Placental pericyte (primary cell): ENCODE data around the genes ADAMTSL4 and TNFAIP8L2.

- CAGE, long polyA plus RNA = no peak
These were observed 40.2 kb upstream of the PLEKHO1 start for GRCh38 chr1:150109508-150109974.

DNA sequence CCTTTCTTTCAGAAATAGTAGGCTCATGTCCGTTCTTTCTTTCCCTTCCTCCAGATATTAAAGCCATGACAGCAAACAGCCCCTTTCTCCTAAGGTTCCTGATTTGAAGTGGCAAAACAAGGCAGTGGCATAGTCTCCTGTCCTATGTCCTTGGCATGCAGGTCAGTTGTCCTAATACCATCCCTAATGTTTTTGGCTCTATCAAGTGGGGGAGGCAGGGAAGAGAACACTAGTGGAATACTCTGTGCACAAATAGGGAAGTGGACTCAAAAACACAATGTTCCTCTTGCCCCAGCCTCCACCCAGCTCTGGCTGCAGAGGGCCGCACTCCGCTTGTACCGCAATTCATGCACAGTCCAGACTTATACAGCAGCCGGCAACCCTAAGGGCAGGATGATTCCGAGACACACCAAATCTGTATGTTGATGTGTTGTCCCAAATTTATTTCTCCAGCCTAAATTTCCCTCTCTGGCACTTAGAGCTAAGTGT lies 14.5 kb downstream of the PLEKHO1 start:
- CAGE, long polyA plus RNA = no peak

DNA sequence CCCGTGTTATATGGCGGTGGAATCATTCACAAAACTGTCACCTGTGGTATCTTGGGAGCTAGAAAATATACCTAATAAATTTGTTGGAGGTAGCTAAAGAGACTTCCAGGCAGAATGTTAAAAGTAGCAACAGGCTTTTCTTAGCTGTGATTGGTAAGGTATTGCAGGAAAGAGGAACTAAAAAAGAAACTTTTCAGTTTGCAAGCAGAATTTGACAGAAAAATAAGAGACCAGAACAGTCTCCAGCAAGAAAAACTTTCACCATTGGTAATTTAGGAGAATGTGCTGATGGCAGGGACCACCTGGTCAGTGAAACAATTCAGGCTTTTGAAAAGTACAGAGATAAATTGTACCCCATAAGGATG lies 15.6 kb downstream of the PLEKHO1 start:
- CAGE, long polyA plus RNA = no peak

GRCh38 chr1:150228847-150229279 lies 7.0 kb downstream of the ANP32E start:
- CAGE, long polyA plus RNA = no peak

DNA sequence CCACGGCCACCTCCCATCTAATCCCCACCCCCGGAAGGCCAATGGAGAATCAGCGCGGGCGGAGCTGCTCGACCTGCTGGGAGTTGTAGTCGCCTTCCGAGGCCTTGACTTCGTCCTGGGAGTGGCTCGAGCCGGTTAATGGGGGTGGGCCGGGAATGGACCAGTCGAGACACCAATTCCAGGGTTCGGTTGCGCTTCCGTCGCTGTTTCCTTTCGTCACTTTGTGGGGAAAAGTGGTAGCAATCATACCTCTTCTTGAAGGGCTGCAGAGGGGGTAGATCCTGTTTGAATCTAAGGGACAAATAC lies 176 bp upstream of the APH1A start:
- CAGE, long polyA plus RNA = no peak

- CAGE, long polyA plus RNA = no peak
These were observed 17.2 kb upstream of the RPRD2 start for GRCh38 chr1:150346455-150347408.

DNA sequence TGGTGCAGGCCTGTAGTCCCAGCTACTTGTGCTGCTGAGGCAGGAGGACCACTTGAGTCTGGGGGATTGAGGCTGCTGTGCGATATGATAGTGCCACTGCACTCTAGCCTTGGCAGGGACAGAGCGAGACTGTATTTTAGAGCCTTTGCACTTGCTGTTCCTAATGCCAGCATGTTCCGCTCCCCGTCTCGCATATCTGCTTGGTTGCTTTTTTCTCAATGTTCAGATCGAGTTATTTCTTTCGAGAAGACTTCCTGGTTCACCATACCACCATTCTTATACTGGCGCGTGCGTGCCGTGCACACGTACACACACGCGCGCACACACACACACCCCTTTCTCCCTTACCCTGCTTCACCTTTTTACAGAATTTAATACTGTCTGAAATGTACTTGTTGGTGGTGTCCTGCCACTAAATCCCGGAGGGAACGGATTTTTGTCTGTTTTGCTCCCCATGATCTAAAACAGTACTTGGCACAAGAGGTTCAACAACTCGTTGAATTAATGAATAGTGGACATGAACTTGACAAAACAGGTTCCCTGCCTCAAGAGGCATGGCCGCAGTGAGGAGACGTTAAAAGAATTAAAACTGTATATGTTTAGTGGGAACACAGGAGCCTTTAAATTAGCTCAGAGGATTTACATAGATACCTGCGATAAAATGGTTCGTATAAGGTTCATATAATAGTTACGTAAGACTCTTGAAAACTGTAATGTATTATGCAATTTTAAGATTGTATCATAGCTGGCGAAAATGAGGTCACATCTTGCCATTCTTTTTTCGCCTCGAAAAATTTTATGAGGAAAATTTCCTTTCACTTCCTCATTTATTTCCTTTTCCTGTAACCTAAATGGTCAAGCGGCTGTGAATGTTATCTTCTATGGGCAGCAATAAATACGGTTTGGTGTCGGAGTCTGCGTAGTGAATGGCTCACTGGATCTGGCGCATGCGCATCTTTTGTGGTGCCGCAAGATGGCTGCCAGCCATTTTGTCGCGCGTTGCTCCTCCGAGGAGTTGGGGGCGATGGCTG lies 897 bp upstream of the RPRD2 start:
- CAGE, long polyA plus RNA = no peak

GRCh38 chr1:150383892-150384522 lies 20.1 kb downstream of the RPRD2 start:
- CAGE, long polyA plus RNA = no peak

DNA sequence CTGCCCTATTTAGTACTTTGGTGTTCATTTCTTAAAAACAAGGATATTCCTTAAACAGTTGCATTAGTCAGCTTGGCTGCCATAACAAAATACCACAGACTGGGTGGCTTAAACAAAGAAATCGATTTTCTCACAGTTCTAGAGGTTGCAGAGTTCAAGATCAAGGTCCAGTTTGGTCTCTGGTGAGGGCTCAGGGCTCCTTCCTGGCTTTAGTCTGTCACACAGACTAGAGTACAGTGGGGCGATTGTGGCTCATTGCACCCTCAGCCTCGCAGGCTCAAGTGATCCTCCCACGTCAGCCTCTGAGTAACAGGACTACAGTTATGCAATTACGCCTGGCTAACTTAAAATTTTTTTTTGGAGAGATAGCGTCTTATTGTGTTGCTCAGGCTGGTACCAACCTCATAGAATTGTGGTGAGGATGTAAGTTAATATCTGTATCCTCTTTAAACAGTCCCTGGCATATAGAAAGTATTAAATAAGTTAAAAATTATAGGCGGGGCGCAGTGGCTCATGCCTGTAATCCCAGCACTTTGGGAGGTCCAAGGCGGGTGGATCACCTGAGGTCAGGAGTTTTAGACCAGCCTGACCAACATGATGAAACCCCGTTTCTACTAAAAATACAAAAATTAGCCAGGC lies 46.9 kb downstream of the RPRD2 start:
- CAGE, long polyA plus RNA = no peak

- CAGE, long polyA plus RNA = no peak
These were observed 29.9 kb upstream of the TARS2 start for GRCh38 chr1:150457314-150457640.

DNA sequence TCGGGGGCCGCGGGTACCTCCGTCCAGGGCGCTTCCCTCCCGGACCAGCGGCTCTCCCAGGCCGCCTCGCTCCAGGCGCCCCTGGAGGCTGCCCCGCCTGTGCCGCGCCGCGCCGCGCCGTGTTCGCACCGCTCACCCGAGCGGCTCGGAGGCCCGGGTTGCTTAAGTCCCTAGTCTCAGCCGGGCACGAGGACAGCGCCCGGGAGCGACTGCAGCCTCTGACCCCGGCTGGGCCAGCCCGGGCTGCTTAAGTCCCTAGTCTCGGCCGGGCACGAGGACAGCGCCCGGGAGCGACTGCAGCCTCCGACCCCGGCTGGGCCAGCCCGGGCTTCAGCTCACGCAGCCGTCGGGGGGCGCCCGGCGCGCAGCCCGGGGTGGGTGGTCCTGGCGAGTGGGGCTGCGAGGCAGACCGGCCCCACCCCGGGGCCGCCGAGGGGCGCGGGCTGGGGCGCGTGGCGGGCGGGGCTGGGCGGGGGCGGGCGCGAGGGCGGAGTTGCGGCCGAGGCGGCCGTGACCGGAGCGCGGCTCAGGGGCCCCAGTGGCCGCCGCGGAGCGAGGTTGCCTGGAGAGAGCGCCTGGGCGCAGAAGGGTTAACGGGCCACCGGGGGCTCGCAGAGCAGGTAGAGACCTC lies at the start of gene ADAMTSL4:
Gene ADAMTSL4, plus strand, starts transcription at position 529 of the 631 bp plus-strand sequence.
- CAGE, long polyA plus RNA = no peak

- CAGE, long polyA plus RNA = no peak
These were observed 12.0 kb downstream of the ADAMTSL4 start for GRCh38 chr1:150560936-150561809.

DNA sequence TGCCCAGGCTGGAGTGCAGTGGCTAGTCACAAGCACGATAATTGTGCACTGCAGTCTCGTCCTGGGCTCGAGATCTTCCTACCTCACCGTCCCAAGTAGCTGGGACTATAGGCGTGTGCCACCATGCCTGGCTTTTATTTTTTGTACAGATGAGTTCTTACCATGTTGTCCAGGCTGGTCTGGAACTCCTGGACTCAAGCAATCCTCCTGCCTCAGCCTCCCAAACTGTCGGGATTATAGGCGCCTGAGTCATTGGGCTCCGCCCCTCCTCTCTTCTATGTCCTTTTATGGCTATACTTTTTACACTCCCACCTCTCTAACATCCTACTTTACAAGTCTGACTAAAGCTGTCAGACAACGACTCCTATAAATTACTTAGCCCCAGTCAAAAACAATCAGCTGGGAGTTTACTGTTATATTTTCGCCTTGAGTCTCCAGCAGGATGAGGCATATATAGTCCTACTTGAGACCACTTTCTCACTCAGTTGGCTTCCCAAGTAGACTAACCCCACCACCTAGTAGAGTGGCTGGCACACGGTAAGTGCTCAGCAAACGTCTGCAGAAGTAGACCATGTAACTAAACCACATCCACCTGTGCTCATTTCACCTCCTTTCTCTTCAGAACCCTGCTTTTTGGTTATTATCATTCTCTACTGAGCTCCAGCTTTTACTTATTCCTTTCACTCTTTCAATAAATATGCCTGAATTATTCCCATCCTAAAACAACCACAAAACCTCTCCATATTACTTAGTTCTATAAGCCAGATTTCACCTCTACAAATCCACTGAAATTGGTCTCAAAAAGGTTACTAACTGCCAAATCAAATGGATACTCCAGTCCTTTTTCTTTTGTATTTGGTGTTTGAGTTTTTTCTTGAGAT lies 13.7 kb downstream of the ENSA start:
- CAGE, long polyA plus RNA = no peak

DNA sequence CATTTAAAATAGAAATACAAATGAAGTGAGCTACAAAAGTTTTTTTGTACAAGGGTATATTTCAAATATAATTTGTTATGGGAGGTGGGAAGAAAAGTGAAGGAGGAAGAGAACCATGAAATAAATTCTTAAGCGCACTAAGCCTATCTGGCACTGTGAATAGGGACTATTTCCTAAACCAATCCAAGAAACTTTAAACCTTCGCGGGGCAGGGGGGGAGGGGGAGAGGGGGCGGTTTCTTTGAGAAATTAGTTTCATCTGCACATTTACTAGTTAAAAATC lies 435 bp downstream of the GOLPH3L start:
- CAGE, long polyA plus RNA = no peak

DNA sequence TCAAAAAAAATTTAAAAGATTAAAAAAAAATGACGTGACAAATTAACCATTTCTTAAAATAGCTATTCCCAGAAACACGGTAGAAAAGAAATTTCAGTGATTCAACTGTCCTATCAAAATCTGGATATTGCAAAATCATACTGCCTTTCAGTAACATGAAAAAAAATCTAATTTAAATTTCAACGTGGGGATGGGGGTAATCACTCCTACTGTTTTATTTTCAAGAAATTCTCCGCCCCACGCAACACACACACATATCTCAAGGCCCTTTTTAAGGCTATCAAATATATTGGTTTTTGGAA lies 1.2 kb downstream of the ARNT start:
- CAGE, long polyA plus RNA = no peak

DNA sequence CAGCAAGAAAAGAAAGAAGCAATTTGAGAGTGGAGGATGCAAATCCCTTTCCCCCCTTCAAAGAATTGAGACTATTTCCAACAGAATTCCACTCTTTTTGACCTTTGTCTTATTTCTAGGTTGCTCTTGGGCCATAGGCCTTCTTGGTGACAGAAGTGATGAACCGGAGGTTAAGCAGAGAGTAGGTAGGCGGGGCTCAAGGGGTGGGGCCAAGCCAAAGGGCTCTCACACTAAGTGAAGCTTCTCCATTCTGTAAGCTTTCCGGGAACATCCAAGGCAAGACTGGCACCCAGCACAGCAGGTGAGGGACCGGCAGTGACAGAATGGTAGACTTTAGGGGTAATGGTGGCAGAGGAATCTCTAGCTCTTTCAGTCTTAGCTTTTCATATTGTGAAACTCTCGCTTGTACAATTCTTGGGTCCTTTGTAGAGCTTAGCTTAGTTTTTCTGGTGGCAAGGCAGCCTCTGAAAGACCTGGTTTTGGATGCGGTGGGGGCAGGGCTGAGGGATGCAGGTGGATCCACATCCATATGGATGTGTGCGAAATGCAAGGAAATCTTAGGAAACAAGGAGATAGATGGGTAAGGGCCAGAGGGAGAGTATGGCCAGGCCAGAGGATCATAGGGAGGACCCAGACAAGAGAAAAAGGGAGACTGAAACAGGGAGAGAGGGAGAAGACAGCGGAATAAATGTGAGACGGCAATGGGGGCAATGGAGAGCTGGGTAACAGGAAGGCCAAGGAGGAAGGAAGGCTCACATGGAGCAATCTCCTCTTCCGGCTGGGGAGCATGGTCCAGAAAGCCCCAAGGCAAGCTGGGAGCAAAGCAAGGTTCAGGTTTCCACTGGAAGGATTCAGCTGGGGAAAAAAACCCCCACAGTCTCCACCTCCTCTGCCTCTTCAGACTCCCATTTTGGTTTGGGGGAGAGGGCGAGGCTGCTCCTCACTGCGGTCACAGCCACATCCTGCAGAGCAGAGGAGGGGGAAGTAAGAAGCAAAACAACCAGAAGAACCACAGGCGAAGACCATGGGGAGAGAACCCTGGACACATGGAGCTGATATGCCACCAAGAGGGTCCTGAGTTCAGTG lies at the start of gene TNFAIP8L2:
Gene TNFAIP8L2, plus strand, starts transcription at position 228 of the 1,086 bp plus-strand sequence.
- CAGE, long polyA plus RNA = no peak

- CAGE, long polyA plus RNA = no peak
These were observed 3.3 kb upstream of the PIP5K1A start for GRCh38 chr1:151194867-151195609.

- CAGE, long polyA plus RNA = no peak
These were observed 10.8 kb downstream of the PSMD4 start for GRCh38 chr1:151265322-151265795.

DNA sequence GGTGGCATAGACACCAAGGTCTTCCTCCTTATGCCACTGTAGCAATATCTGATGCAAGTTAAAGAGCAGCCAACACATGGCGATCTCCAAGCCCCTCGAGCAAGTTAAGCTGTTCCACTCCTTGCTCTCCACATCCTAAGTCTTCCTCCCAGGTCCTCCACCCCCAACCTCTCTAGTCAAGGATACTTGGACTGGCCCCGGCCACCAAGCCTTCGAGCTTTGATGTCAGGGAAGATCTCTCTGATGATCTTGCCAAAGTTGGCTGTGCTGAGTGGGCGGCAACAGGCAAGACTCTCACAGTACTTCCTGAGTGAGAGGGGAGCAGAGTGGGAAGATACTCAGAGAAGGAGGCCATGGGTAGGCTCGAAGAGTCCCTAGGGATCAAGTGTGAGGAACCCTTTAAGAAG lies 2.8 kb downstream of the RFX5 start:
- CAGE, long polyA plus RNA = no peak

DNA sequence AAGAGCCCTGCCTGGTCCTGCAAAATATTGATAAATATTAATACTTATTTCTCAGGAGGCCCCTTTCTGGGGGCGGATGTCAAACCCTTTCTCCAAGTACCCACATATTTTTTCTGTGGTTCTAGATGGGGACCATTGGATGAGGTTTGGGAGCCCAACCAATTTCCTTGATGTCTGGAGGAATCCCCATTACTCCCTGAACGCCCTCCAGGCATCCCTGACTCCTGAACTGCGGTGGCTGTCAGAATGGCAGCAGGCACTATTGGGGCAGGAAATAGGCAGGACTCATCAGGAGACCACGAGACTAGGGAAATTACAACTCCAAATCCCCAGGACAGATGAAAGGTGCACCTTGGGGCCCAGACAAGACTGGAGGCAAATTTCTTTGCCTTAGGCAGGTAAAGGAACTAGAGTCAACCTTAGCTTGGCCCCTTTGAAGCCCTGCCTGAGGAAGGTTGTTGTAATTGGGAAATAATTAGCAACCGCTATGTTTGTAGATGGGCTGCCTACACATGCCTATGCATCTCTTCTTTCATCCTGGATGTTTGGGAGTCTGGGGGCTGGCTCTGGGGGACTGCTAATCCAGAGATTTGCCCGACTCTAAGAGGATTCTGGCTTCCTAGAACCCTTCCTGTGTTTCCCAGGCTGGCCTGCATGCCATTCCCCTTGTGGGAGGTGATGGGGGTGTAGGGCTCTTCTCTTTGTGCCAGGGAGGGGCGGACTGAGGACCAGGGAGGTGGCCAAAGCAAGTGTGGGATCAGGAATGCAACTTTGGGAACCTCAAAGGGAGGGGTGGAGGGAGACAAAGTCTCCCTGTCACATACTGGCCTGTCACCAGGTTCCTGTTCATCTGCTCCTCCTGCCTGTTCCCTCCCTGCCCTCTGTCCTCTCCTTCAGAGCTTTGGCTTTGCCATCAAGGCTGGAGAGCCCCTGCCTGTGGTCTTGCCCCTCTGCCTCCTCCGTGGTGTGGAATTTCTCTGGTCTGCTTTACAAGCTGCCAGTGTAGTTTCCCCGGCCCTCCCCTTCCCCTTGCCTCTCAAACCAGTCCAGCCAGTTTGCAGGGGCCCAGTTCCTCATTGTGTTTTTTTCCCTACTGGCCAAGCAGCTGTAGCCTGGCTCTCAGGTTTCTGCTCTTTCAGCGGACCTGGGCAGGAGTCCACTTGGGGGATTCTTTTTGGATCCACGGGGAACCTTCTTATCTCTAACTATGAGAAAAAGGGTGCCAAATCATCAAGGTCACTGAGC lies 1.5 kb downstream of the CGN start:
- CAGE, long polyA plus RNA = no peak